Airway epithelial cell (primary cell): ENCODE results near the gene WDSUB1.

DNA sequence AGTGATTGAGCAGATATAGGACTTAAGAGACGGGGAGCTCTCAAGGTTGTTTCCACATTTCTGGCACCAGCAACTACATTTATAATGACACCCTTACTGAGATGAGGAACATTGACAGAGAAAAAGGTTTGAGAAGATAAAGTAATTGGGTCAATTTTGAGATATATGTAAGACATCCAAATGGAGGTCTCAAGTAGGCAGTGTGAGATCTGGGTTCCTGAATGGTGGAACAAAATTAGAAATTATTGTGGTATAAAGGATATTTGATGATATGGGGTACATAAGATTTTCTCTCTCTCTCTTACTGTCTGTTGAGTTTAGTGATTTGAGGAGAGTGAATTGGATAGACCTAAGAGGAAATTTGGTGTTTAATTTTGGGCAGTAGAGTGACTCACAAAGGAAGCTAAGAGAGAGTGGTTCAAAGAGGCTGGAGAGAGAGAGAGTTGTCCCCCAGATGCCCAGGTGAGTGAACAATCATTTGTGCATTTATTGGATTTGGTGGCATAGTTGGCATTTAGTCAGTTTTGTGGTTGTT, 56.7 kb downstream of the GPD2 start:
- RAMPAGE, long total RNA: no peak

DNA sequence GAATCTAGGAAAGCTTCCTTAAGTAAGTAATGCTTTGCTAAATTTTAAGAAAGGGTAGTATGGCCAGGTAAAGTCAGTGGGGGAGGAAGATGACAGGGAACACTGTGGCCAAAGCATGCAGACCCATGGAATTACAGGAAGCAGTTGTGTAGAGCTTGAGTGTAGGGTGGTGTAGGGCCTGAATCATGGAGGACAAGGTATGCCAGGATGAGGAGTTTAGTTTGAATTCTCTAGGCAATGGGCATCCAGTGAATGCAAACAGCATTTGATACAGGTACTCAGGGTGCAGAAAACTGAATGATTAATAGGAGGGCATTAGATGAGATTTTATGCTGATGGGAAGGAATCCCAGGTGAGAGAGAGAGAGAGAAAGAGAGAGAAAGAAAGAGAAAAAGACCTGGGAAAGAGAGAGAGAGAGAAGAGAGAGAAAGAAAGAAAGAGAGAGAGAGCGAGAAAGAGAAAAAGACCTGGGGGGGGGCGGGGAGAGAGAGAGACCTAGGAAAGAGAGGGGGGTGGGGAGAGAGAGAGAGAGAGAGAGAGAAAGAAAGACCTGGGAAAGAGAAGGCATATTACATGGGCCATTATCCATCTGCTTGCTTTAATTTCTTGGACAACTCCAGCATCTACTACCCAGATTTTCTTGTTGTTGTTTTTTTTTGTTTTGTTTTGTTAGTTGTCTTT, 98.9 kb downstream of the GPD2 start:
- RAMPAGE, long total RNA: no peak

DNA sequence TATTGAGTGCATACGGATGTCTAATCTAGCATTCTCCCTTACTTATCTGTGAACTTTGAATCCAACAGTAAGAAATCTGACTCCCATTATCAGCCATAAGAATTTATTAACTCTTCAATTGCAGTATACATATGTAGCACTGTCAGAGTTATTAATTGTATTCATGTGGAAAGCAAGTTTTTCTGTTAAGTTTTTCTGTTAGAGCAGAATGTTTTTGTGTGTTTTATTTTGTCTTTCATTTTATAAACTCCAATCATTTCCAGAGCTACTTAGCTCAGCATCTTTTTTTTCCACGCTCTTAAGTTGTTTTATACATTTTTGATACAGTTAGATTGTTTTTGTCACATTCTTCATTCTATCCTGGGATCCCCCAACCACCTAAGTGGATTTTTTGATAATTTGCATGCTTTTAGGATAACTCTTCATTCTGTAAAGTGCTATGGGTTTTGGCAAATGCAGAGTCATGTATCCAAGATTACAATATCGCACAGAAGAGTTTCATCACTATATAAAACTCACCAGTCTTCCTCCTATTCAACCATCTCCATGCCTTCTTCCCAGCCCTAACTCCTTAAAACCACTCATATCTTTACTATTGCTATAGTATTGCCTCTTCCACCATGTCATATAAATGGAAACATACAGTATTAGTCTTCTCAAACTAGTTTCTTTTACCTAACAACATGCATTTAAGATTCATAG, 34.5 kb downstream of the CYTIP start:
- RAMPAGE, long total RNA: no peak

GRCh38 chr2:157414822-157415264, 29.0 kb downstream of the CYTIP start:
- RAMPAGE, long total RNA: no peak

- RAMPAGE, long total RNA: no peak
Observed at GRCh38 chr2:157420735-157421681, 22.9 kb downstream of the CYTIP start.

- RAMPAGE, long total RNA: no peak
Observed at GRCh38 chr2:157428341-157429264, 15.3 kb downstream of the CYTIP start.

GRCh38 chr2:157441433-157441598, 2.6 kb downstream of the CYTIP start:
- RAMPAGE, long total RNA: no peak

DNA sequence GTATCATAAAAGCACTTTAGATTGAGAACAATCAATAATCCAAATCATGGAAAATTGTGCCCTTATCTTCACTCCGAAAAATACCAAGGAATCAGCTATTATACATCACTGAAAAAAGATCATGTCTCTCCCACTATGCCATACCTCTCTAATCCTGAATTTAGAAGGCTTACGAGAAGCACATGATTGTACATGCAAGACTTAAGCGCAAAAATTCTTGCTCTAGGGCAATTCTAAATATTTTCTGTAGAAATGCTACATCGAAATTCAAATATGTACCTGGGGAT, 1.3 kb downstream of the CYTIP start:
- RAMPAGE, long total RNA: no peak

DNA sequence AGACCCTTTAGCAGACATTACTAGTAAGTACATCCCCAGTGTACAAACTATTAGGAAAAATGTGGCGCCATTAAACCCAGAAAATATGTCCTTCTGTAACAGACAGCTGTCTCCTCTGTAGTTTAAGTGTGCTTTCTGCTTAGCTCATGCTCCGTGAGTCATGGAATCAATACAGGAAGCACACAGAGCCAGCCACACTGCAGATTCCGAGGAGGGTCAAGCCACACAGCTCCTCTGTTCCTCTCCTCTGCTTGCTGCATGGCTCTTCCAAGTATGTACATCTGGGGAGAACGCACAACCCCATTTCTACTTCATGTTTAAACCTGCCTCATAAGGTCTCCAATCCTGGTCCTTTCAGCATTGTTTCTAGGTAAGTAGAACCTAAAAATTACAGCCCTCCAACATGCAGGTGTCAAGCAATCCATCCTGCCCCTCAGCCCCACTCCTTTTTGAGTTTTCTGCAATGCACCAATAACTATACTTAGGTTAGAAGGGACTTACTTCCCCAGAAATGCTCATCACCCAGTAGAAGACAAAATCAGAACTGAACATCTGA, 37.6 kb downstream of the ACVR1 start:
- RAMPAGE, long total RNA: no peak

DNA sequence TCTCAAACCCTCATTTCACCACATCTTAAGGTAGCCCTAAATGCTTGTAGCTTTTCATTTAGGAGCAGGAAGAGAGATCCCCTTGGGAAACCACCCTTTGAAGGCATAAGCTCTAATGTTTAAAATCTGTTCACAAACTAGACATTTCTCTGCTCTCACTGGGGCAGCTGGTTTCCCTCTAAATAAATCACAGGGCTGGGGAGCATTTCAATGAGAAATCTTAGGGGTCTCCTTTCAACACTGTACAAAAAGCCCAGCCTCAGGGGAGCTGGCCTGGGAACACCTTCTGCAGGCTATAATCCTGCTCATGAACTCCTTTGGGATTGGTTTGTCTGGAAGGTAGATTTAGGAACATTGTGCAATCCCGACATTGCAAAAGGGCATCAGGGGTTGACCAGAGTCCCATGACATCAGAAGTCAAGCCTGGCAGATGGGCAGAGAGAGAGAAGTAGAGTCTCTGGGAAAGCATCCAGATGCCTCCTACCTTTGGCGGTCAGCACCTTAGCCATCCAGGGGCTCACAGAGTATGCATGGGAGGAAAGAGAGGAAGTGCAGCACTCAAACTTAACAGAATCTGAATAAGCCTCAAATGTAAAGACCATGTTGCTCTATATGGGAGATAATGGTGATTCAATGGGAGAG, 58.6 kb upstream of the UPP2 start:
- RAMPAGE, long total RNA: no peak

DNA sequence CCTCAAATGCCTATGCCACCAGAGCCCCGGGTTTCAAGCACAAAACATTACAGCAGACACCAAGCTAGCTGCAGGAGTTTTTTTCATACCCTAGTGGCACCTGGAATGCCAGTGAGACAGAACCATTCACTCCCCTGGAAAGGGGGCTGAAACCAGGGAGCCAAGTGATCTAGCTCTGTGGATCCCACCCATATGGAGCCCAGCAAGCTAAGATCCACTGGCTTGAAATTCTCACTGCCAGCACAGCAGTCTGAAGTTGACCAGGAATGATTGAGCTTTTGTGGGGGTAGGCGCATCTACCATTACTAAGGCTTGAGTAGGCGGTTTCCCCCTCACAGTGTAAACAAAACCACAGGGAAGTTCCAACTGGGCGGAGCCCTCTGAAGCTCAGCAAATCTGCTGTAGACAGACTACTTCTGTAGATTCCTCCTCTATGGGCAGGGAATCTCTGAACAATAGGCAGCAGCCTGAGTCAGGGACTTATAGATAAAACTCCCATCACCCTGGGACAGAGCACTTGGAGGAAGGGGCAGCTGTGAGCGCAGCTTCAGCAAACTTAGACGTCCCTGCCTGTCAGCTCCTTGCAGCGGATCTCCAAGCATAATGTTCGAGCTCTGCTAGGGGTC, 96.7 kb downstream of the CCDC148 start:
- RAMPAGE, long total RNA: no peak

GRCh38 chr2:158680389-158681122, 114.6 kb upstream of the DAPL1 start:
- RAMPAGE, long total RNA: no peak

- RAMPAGE, long total RNA: no peak
Observed at GRCh38 chr2:158716328-158716632, 78.8 kb upstream of the DAPL1 start.

DNA sequence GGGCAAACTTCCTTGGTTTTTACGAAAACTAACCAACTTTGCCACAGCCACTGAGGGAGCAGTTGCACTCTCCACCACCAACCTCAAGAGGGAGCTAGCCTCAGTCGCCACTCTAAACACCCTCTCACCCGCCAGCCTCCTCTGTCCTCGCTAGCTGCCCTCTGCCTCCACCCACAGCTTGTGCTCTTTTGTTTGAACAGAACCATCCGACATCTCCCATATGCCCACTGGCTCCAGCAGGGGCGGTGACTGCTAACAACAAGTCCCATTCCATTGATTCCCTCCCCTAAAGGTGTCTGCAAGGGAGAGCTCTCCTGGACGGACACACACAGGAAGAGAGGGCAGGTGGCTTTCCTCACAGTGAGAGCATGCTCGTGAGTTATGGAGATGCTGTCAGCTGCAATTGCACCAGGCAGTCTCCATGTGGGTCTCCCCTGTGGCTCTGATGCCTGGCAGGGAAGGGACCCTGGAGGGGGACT, 70.8 kb upstream of the DAPL1 start:
- RAMPAGE, long total RNA: no peak

DNA sequence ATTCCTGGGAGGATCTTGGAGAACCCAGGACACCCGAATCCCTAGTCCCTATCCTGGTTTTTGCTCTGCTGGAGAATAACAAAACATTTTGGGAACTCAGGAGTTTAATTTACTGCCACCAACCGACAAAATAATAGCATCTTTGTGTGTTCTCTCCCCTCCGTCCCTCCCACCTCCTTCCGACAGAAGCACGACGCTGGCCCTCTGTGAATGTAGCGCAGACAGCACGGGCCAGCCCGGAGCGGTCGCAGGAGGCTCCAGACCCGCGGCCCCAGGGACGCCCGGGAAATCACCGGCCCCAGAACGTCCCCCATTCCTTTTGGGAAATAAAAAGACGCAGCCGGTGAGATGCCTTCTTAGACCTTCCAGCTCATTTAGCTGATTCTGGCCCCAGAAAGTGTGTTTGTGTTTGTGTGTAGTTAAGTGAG, 709 bp upstream of the TANC1 start:
- RAMPAGE, long total RNA: no peak

GRCh38 chr2:159059535-159059901, 91.1 kb downstream of the TANC1 start:
- RAMPAGE, long total RNA: no peak

DNA sequence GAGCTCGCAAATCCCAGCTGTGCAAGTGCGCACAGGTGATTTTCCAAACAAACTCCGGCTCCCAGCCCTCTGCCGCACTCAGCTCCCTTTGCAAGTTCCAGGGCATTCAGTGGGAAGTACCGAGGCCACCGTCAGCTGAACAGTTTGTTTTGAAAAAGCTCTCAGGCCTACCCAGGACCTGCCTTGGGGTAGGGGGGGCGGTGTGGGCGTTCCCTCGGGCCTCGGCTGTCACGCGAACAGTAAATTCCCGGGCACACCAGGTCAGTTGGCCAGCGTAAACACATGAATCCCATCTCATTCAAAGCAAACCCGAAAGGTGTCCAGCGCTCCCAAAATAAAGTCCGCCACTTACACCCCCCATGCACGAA, 620 bp downstream of the WDSUB1 start:
- RAMPAGE, long total RNA: no peak

DNA sequence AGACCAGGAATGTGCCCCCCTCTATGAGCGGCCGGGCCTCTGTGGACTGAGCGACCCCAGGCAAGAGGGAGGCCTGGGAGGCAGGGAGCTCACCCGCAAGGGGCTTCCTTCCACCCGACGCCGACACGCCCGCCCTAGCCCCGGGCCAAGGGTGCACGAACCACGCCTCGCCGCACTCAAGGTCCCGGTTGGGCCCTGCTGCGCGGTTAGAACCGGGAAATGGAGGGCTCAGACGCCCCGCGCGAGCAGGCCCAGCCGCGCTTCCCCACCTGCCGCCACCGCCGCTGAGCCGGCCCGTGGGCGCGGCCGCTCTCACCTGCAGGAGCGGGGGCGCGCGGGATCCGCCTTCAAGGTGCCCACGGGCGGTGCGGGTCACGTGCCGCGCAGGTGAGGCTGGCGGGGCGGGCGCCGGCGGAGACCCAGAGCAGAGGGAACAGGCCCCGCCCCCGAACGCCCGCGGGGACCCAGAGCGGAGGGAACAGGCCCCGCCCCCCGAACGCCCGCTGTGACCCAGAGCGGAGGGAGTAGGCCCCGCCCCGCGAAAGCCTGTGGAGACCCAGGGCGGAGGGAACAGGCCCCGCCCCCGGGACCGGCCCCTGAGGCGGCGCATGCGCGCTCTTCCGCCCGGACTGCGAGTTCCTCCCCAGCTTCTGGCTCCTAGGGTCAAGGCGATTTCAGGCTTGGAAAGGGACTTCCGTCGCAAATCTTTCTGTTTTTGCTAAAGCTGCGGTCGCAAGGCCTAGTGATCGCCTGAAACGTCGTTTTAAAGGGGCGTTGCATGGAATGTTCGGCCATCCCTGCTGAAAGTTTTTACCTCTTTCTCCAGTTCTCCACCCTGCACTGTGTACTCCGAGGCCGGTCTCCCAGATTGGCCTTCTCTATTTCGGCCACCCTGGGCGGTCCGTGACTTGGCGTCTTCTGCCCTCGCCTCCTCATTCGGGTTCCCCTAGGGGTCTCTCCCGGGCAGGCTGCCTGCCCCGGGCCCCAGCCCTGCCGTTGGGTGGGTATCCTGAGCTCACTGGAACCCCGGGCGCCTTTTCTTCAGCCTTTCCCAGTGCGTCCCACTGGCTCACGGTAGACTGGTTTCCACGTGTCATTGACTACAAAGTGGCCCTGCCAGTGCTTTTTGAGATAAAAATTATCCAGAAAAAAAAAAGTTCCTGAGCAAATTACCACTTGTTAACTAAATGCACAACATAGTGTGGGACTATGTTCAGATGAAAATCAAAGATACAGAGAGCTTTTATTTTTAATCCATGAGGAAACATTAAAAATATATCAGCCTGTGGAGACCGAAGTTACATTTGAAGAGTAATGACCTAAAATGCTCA, at the start of gene WDSUB1:
WDSUB1 (minus strand) TSS at position 437 of the 1,331 bp plus-strand sequence.
- RAMPAGE, long total RNA: no peak

DNA sequence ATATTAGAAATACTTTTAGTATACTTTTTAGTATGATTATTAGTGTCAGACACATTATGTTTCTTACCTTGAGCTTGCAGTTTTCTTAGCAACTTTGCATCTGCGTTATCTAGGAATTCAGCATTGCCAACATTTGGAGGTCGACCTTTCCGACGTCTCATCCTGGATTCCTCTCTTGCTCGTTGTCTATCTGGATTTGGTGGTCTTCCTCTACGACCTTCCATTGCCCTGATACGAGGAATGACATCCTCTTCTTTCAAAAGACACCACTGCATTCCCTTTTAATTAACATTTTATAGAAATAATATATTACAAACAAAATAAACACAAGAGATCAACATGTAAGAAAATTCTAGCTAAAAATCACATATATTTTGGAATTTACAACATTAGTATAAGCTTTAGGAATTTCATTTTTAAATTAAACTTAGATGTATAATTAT, 125.8 kb upstream of the WDSUB1 start:
- RAMPAGE, long total RNA: no peak

DNA sequence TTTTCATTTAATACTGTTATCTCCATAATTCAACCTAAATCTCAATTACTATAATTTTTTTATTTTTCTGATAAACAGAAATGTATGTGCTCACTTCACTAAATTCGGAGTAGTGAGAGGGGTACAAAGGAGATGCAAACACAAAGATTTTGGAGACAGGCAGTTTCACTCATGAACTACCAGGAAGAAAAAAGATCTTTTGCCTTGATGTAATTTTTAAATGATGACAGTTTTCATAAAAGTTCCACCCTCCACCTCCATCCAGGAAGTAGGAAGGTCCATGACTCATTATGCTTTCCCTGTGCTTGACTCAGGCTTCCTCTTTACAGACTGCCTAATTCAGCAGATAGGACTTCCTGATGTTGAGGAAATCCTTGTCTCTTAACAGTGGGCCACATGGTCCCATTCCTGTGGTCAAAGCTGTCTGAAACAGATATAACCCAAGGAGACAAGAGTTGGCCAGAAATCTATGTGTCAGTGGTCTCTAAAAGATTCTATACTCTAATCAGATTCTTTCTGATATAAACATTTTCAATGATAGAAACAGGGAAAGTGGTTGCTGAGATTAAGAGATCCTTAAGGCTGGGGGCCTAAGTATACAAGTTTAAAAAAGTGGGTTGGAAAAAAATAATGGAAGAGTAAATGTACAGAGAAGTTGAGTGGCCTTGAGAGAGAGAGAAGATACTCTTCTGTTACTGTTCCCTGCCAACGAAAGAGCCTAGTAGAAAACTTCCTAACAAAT, 119.1 kb downstream of the BAZ2B start:
- RAMPAGE, long total RNA: no peak